Occipital lobe (tissue), 2 donors: ENCODE data around the gene USP33.

GRCh38 chr1:77514062-77514883 lies 168.2 kb downstream of the ZZZ3 start:
- RAMPAGE, long total RNA: no peak

GRCh38 chr1:77755981-77756593 lies 3.6 kb downstream of the USP33 start:
- RAMPAGE, long total RNA: no peak

- RAMPAGE, long total RNA: start-site peak on the minus strand at chr1:77759726-77759876, 1,917 and 2,669 reads in 2 replicates
Observed at GRCh38 chr1:77759346-77760289, at the start of gene USP33. USP33 (minus strand) TSS chr1:77759852.

- RAMPAGE, long total RNA: no peak
Observed at GRCh38 chr1:77832759-77833455, 53.5 kb downstream of the MIGA1 start.

- RAMPAGE, long total RNA: no peak
Observed at GRCh38 chr1:77942349-77942793, 36.5 kb downstream of the FUBP1 start.

- RAMPAGE, long total RNA: no peak
Observed at GRCh38 chr1:78154948-78155751, 109.4 kb downstream of the GIPC2 start.

DNA sequence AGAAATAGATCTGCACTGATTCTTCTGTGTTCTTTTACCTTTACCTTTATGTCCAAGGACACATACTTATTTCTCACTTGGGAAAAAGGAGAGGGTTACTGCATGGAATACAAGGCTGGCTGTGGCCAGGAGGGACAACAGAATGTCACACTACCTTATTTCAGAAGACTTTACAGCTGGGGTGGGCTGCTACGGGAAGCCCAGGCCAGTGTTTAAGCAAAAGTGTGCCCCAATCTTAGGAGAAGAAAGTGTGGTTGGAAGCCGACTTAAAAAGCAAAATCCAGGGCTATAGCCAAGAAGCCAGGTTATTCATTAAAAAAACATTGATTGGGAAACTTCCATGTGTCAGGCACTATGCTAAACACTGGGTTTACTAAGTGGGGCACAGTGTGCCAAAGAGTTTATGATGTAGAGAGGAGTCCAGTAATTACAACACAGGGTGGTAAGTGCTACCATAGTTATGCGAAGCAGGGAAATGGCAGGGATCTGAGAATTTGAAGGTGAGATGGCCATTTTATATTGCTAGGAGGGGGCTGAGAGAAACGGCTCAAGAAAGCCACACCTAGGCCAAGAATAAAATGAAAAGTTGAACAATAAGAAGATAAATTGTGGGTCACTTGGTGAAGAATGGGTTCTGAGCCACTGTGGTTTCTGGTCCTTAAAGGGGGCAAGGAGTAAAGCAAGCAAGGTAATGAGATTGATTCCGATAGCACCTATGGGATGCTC lies 177.6 kb downstream of the GIPC2 start:
- RAMPAGE, long total RNA: no peak

DNA sequence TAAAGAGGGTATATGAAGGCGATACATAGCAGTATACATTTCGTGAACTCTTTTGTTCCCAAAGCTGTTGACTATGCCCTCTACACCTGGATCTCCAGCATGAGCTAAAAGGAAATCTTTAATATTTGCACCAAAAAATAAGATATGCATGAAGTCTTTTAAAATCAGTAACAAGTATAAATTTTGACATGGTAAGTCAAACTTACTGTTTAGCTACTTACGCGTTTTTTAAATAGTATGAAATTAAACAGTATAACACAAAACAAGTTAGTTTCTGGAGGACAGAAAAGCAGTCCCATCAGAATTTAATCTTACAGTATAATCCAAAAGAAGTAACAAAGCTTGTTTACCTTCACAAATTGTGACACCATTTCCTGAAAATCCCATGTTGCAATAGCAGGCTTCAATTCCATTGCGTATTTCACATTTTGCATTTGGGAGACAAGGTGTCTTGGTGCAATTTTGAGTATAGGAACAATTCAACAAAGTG lies 1.8 kb downstream of the ADGRL4 start:
- RAMPAGE, long total RNA: no peak

DNA sequence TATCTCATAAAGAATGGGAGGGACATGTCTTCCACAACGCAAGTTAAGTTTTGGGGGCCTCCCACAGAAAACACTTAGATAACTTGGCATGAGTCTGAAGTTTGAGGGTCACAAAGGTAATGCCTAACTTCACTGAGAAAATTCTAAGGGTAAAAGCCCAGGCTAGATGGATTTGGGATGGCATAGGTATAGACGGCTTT lies 1038.9 kb upstream of the ADGRL4 start:
- RAMPAGE, long total RNA: no peak

DNA sequence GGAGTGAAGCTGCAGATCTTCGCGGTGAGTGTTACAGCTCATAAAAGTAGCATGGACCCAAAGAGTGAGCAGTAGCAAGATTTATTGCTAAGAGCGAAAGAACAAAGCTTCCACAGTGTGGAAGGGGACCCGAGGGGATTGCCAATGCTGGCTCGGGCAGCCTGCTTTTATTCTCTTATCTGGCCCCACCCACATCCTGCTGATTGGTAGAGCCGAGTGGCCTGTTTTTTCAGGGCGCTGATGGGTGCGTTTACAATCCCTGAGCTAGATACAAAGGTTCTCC lies 622.7 kb upstream of the ADGRL2 start:
- RAMPAGE, long total RNA: no peak

- RAMPAGE, long total RNA: no peak
Observed at GRCh38 chr1:81312255-81312495, 488.6 kb upstream of the ADGRL2 start.

DNA sequence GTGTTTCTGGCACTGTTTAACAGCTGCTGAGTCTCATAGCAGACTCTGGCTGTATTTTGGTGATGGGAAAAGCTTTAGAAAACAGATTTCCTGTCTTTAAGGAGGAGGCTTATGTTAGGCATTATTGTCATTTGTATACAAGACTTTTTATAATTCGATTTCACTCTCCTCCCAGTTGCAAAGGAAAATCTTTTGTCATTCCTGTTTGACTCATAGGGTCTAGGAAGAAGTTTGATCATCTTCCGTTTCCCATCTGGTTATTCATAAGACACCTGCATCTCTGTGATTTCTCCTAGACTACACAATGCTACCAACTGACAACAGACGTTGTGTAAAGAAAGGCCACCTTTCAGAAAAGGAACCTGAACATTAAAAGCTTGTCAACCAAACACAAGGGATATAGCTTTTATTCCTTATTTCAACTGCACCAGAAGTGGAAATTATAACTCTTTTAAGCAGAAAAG lies 386.0 kb upstream of the ADGRL2 start:
- RAMPAGE, long total RNA: no peak

- RAMPAGE, long total RNA: no peak
Observed at GRCh38 chr1:81432143-81432459, 368.6 kb upstream of the ADGRL2 start.

DNA sequence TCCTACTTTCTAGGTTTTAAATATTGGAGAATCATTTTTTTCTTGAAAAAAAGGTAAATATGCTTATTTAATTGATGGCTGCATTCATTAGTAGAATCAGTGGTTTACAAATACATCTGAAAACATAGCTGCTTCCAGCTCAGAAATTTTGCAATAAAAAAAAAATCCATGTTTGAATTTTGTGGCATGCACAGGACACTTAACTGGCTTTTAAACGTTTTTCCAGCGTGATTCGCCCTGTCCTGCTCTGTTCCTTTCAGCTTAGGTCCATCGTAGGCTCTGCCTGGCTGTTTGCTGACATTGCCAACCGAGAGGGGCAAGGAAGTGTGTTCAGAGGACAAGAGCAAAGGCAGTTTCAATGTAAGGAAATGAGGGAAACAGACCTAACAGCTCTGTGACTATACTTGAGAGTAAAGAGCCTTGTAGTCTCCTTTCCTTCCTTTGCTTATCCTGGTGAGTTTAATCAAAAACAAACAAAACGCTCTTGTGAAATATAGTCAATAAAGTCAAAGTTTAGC lies 941 bp upstream of the ADGRL2 start:
- RAMPAGE, long total RNA: no peak

GRCh38 chr1:81802587-81803420 lies 2.1 kb downstream of the ADGRL2 start:
- RAMPAGE, long total RNA: no peak

GRCh38 chr1:81820844-81821286 lies 20.1 kb downstream of the ADGRL2 start:
- RAMPAGE, long total RNA: no peak

DNA sequence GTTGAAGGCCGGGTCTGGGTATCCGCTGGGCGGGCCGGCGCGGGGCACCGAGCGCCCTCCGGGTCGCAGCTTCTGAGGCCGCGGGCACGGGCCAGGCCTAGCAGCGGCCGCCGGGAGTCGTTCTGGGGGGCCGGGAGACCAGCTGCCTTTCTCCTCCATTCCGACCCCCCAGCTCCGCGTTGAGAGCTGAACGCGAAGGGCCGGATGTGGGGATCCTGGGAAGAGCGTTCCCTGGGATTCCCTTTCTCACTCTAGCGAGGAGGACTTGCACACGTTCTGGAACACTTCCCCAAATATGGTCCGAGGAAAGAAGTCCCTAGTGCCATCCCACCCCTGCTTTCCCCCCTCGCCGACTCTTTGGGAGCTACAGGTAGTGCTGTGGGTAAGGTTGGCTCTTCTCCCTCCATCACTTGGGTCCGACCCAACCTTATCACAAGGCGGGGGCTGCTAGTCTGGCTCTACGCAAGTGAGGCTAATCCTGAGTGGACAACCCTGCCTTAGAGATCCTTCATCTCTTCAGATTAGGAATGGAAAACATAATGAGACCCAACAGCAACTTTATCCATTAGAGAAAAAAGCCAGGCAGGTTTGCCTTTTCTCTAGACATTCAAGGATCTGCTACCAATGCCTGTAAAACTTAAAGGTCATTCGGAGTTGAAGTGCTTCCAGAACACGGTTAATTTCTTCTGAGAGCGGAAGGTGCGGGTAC lies 65.5 kb upstream of the PRKACB start:
- RAMPAGE, long total RNA: no peak

GRCh38 chr1:84273262-84273697 lies 28.2 kb upstream of the SAMD13 start:
- RAMPAGE, long total RNA: no peak

DNA sequence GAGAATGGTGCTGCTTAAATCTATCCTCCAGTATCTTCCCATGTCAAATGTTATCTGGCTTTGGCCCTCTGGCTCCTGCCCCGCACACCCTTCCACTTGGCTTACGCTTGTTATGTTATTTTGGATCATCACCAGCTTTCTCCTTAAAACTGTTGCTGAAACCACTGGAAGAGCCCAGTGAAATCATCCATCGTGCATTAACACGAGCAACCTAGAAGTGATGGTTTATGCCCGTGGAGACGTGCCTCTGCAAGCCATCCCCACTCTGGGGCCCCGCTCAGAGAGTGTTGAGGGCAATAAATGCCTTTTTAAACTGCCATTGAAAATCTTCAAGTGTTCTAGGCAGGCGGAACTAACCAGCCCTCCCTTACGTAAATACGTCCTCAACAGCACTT lies 20.2 kb downstream of the SAMD13 start:
- RAMPAGE, long total RNA: no peak

DNA sequence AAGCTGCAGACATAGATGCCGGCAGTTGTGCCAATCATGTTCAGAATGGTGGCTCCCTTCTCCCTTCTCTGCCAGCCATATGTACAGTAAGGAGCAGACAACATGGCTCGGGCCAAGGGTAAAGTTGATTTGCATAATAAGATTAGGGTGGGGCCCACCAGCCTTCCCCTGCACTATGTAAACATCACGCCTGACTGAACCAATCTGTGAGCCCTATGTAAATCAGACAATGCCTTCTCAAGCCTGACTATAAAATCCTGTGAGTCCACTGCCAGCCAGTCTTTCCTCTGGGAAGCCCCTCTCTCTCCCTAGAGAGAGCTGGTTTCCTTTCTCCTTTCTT lies 9.0 kb upstream of the CTBS start:
- RAMPAGE, long total RNA: no peak